SK-N-DZ (cell line): ENCODE measurements around a stretch of chr16.

GRCh38 chr16:90168375-90168720 lies 91.2 kb upstream of the PRDM7 start:
RAMPAGE:
- cytosol, long total RNA, result no peak
- nucleus, long total RNA, result no peak